ENCODE data around the genes ELP4 and CSTF3.

- PRO-cap: bidirectional peak, plus-strand start at chr11:31509784, minus-strand start at chr11:31509606
- RAMPAGE, long total RNA, 4 experiments: start-site peak on the plus strand in 2 of 4 experiments, at chr11:31509750-31509784 at its widest, 97 to 141 reads per replicate; start-site peak on the minus strand in 4 of 4 experiments, at chr11:31509588-31509613 at its widest, 24 to 50 reads per replicate
These were observed at the start of gene ELP4 for GRCh38 chr11:31509312-31510314. Gene ELP4, plus strand, starts transcription at chr11:31509767.

DNA sequence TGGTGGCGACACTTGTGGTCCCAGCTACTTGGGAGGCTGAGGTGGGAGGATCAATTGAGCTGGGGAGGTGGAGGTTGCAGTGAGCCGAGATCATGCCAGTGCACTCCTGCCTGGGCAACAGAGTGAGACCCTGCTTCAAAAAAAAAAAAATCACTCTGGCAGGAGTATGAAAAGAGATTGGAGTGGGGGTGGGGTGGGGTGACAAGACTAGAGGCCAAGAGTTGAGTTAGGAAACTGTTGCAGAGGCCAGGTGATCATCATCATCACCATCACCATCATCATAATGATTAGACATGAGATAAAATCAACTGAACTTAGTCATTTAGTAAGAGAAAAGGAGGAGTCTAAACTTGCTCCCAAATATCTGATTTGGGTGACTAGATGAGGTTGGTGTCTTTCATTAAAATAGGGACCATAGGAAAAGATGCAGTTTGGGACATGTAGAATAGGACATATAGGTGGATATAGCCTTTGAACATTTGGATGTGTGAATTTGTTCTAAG is 124.3 kb downstream of the PAX6 start:
- PRO-cap: no peak
- RAMPAGE, long total RNA, 4 experiments: start-site peak on the plus strand in 1 of 4 experiments, centred at position 209 of the sequence, 14 reads per replicate

DNA sequence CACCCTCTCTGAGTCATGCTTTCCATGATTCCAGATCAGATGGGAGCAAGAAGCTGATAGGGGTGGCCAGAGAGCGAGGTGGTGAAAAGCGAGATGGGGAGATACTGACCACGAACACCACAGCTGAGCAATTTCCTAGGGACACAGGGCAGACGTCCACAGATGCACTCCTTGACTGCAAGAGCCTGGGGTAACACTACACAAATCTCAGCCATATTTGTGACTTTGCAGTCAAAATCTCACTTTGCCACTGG is 22.7 kb upstream of the RCN1 start:
- PRO-cap: no peak
- RAMPAGE, long total RNA, 4 experiments: no peak in any of the 4 experiments

GRCh38 chr11:32102951-32103621 is 12.2 kb downstream of the RCN1 start:
- PRO-cap: no peak
- RAMPAGE, long total RNA, 4 experiments: no peak in any of the 4 experiments

- PRO-cap: no peak
- RAMPAGE, long total RNA, 4 experiments: no peak in any of the 4 experiments
These were observed 52.9 kb downstream of the WT1 start for GRCh38 chr11:32382129-32383164.

GRCh38 chr11:32428331-32429589 is 6.6 kb downstream of the WT1 start:
- PRO-cap: no peak
- RAMPAGE, long total RNA, 4 experiments: no peak in any of the 4 experiments

DNA sequence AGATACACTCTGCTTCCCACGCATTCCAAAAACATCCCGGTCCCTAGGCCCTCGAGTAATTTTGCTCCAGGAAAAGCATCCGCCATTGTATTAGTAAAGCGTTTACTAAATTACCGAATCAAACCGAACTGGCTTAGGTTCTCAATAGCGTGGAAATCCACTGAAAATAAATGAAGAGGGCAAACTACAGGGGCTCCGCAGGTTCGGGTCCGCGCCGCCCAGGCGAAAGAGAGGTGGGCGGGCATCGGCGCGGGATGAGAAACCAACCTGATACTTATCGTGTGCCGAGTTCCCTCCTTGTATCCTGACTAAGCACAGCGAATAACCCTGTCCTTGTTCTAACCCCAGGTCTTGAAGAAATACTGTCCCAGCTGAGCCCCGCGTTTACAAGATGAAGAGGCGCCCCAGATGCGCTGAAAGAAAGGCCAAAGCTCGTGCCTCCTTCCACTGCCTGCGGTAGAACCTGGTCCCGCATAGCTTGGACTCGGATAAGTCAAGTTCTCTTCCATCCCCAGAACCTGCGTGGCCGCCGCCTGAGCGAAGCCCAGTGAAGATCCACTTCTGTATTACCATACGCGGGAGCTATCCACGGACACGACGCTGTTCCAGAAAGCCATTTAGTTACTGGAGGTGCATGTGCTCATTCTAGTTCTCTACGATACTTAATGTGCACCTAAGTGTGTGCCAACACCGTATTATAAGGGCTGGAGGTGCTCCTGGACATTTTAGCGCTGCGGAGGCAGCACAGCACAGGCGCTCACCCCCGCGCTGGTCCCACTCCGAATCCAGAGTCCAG is 1.6 kb downstream of the WT1 start:
- PRO-cap: no peak
- RAMPAGE, long total RNA, 4 experiments: no peak in any of the 4 experiments

DNA sequence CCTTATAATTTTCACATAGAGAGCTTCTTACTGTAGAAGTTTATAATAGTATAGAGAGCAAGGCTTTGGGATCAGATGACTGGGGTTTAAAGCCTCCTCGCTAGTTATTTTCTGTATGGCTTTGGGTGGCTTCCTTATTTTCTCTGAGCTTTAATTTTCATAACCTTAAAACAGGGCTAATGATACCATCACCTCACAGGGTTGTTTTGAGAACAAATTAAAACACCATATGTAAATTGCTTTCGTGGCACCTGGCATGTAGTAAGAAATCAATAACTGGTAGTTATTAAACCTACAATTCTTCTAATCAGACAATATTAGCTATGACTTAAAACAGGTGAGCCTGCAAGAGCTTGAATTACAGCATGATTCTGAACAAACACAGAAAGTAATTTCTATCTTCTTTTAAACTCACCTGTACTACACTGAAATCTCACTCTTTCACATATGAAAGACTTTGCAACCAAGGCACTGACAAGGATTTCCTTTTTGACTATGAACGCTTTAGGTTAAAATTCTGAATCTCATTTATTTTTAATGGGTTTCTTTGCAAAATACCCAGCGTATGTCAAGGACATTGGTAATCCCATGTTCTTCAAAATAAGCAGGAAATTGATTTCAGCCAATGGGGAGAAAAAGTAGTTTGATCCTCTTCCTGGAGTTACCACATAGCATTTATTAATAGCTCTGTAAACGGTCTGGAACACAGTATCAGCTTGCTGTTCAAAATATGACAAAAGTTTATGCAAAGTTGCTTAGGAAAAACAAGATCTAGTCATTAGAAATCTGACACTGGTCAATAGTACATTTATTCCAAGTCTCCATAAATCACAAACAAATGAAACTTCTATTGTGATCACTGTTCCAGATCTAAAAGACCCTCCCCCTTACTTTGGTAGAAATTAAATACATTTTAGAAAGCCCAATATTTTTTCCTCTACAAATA is 7.8 kb upstream of the WT1 start:
- PRO-cap: no peak
- RAMPAGE, long total RNA, 4 experiments: no peak in any of the 4 experiments

- PRO-cap: no peak
- RAMPAGE, long total RNA, 4 experiments: no peak in any of the 4 experiments
These were observed 15.0 kb upstream of the WT1 start for GRCh38 chr11:32450193-32450897.

- PRO-cap: no peak
- RAMPAGE, long total RNA, 4 experiments: no peak in any of the 4 experiments
These were observed 47.2 kb upstream of the DEPDC7 start for GRCh38 chr11:32968543-32968903.

GRCh38 chr11:33040635-33040943 is 1.2 kb downstream of the TCP11L1 start:
- PRO-cap: no peak
- RAMPAGE, long total RNA, 4 experiments: no peak in any of the 4 experiments

DNA sequence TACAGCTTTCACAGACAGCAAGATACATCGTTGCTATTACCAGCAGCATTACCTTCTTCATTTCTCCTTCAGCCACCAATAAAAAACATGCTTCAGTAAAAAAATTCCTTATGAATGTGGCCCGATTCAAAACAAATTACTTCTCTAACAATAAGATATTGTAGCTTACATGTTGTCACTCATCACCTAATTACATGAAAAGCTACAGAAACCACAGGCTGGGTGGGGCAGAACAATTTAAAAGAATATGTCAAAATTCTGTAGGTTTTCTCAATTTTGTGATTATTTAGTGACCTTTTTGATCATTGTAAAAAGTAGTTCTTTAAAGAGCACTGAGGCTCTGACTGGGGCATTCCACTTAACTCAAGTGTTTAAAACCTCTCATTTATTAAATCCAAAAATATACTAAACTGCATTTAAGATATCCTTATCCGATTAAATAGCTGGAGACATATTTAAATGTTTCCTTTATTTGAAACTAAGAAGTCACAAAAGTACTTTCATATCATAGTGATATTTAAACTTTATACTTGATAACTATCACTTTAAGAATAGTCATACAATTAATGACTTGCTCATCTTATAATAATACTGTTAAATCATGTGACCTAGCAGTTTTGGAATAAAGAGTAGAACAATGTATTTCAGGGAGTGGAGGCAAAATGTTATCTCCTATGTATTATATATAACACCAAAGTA is 23.0 kb downstream of the CSTF3 start:
- PRO-cap: no peak
- RAMPAGE, long total RNA, 4 experiments: no peak in any of the 4 experiments

- PRO-cap: no peak
- RAMPAGE, long total RNA, 4 experiments: no peak in any of the 4 experiments
These were observed 1.8 kb downstream of the CSTF3 start for GRCh38 chr11:33159484-33159873.

GRCh38 chr11:33160715-33161812 is at the start of gene CSTF3:
Gene CSTF3, minus strand, starts transcription at chr11:33161480.
- PRO-cap: unidirectional peak, minus-strand start at chr11:33161469
- RAMPAGE, long total RNA, 4 experiments: start-site peak on the minus strand in 3 of 4 experiments, at chr11:33161451-33161504 at its widest, 30 to 50 reads per replicate

GRCh38 chr11:33260993-33261473 is 3.9 kb downstream of the HIPK3 start:
- PRO-cap: no peak
- RAMPAGE, long total RNA, 4 experiments: no peak in any of the 4 experiments

DNA sequence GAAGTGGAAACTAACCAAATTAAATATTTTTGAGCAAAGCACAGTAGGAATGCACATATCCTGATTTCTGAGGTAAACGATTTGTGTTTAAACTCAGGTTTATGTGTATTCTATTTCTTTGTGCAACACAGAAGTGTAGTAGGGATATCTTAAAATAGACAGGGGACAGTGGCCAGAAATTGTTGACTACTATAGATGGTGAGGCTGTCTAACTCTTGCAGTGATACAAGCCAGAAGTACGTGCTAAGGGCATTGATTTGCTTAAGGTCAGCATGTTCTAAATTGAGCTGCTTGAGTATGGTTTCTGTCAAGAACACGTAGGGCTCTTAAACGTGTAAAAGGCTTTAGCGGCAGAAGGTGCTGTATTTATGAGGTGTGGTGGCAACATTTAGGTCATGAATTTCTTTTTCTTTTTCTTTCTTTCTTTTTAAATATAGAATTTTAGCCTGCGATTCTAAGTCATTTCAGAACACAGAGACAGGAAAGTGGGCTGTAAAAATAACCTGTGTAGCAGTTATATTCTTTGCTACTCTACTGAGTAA is 34.2 kb downstream of the HIPK3 start:
- PRO-cap: no peak
- RAMPAGE, long total RNA, 4 experiments: no peak in any of the 4 experiments

DNA sequence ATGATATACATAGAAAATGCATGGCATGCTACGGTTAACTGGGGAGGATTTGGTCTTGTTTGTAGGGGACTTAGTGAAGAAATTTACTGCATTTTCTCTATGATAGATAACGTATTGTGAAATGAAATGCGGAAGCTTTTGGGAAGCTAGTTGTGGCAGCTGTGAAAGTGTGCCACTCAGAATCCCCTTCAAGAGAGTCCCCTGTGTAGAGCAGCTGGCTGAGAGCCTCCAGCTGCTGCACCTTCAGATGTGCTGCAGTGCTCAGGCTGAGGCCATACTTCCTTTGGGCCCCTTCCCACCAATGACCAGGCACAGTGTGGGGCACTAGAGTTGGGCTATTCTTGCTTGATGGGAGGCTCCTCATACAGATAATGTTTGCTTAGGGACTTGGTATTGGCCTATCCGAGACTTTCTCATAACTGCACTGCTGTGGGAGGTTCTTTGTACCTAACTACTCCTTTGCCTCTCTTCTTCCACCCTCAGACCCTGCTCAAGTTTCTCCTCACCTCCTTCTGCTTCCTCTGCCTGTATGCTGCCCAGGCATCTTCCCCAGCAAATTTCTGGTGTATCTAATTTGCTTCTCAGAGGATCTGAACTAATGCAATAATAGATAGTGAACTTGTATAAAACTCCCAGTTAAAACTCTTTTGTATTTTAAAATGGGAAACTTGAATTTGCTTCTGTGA is 51.4 kb upstream of the KIAA1549L start:
- PRO-cap: no peak
- RAMPAGE, long total RNA, 4 experiments: no peak in any of the 4 experiments

- PRO-cap: no peak
- RAMPAGE, long total RNA, 4 experiments: no peak in any of the 4 experiments
These were observed 4.6 kb upstream of the C11orf91 start for GRCh38 chr11:33705160-33705674.

DNA sequence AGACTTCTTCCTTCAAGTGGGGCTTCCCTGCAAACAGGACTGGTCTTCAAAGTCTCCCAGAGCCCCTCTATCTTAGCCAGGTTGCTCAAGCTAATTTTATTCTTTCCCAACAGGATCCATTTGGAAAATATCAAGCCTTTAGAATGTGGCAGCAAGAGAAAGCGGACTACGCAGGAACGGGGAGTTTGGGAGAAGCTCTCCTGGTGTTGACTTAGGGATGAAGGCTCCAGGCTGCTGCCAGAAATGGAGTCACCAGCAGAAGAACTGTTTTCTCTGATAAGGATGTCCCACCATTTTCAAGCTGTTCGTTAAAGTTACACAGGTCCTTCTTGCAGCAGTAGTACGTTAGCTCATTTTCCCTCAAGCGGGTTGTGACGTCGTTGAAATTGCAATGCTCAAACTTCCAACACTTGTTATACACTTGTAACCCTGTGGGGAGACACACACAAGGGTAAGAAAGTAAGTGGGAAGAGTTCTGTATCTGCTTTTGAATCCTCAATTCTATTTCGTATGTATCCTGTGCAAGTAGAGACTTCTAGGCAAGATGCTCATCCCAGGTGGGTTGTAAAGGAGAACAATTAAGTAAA is 9.4 kb upstream of the C11orf91 start:
- PRO-cap: no peak
- RAMPAGE, long total RNA, 4 experiments: no peak in any of the 4 experiments

DNA sequence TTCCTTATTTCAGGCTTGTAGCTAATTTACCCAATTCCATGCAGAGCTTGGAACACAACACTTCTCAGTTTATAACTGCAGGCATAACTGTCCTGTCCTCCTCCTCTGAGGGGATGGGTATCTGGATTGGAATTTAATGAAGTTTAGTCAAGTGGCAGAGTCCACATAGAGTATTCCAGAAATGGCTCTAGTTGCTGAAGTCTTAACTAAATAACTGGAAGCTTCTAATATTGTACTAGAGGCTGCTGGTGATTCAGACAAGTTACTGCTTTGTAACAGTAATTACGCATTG is 12.7 kb upstream of the C11orf91 start:
- PRO-cap: no peak
- RAMPAGE, long total RNA, 4 experiments: no peak in any of the 4 experiments